OCI-LY7 (cell line): ENCODE results near the genes GET4 and ADAP1.

DNA sequence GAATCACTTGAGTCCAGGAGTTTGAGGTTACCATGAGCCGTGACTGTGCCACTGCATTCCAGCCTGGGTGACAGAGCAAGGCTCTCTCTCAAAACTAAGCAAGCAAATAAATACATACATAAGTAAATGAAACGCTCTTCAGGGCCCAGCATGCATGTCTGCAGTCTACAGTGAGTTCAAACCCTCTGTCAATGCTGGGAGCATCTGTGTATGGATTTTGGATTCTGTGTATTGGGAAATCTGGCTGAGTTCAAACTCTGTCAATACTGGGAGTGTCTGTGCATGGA lies 19.7 kb upstream of the SUN1 start:
- PRO-cap = no peak
- RAMPAGE, long total RNA = no peak

DNA sequence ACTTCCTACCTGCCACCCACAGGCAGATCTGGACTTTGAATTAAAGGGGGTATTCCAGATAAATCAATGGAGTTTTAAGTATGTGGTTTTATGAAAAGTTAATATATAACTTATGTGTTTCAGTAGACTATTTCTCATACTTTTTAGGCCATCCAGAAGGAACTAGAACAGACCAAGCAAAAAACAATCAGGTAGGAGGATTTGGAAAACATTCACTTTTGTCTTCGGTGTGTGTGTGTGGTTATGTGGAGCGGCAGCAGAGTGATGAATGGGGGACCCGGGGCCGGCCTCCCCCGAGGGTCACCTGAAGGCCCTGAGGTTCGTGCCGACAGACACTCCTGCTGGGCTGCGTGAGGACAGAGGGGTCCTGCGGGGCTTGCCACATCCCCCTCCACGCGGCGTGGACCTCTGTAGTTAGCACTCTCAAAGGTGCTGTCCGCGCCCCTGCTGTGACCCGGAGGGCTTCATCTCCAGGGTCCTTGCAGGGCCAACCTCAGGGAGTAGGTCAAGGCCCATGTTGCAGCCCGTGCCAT lies 20.1 kb upstream of the GET4 start:
- PRO-cap = no peak
- RAMPAGE, long total RNA = no peak

- PRO-cap = unidirectional peak, minus-strand start at chr7:876154; bidirectional peak, plus-strand start at chr7:876554, minus-strand start at chr7:876229
- RAMPAGE, long total RNA = no peak
Observed at GRCh38 chr7:875912-876409, 393 bp upstream of the GET4 start.

DNA sequence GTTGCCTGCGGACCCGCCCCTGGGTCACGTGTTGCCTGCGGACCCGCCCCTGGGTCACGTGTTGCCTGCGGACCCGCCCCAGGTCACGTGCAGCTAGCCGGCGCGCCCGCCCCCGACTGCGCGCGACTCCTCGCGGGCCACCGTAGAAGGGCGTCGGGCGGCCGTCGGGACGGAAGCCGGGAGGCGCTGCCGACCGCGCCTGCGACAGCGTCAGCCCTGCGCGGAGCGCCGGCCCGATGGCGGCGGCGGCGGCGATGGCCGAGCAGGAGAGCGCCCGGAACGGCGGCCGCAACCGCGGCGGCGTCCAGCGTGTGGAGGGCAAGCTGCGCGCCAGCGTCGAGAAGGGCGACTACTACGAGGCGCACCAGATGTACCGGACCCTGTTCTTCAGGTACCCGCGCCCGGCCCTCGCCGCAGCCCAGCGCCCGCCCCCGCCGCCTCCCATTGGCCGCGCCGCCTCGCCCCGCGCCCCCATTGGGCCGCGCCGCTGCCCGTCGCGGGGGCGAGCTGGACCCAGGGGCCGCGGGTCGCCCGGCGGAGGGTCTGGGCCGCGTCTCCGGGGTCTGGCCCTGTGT lies at the start of gene GET4:
Gene GET4, plus strand, starts transcription at position 145 of the 575 bp plus-strand sequence.
- PRO-cap = bidirectional peak, plus-strand start at position 145 of the sequence, minus-strand start outside the sequence; unidirectional peak, plus-strand start at position 213 of the sequence; bidirectional peak, plus-strand start at position 516 of the sequence, minus-strand start at position 423 of the sequence
- RAMPAGE, long total RNA = no peak

DNA sequence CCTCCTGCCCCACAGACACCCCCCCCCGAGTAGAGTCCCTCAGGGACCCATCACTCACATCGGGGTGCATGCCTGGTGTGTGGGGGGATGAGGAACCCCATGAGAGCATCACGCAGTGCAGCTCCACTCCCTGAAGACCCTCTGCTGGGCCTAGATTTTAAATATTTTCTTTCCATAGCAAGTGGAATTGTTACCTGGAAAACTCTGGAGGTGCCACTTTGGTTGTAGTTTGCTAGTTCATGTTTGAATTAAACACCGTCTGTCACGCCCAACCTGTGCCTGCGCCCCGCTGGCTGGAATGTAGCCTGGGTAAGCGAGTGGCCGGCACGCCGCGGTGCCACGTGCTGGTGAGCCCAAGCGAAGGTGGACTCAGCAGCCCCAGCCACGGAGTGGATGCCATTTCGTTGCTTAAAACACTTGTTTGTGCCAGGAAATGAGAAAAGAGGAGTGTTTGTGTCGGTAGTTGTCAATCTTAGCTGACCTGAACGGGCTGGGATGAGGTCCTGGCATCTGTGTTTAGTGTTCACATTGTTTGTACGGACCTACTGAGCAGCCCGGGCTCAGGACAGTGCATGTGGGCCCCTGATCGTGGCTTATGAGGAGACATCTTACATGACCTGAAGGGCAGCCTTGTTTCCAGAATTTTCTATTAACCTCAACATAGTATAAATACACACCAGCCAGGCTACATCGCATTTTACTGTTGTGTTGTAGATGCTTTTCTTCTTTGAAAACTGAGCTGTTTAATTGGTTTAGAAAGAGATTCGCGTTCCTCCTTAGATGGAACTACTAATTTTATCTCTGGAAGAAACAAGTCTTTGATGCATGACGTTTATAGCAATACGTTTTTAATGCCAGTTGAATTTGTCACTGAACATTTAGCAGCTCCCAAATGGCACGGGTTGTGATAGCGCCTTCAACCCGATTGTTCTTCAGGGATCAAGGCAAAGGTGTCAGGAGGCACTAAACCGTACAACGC lies 2.9 kb downstream of the GET4 start:
- PRO-cap = no peak
- RAMPAGE, long total RNA = no peak

GRCh38 chr7:889140-889676 lies 12.9 kb downstream of the GET4 start:
- PRO-cap = no peak
- RAMPAGE, long total RNA = no peak

DNA sequence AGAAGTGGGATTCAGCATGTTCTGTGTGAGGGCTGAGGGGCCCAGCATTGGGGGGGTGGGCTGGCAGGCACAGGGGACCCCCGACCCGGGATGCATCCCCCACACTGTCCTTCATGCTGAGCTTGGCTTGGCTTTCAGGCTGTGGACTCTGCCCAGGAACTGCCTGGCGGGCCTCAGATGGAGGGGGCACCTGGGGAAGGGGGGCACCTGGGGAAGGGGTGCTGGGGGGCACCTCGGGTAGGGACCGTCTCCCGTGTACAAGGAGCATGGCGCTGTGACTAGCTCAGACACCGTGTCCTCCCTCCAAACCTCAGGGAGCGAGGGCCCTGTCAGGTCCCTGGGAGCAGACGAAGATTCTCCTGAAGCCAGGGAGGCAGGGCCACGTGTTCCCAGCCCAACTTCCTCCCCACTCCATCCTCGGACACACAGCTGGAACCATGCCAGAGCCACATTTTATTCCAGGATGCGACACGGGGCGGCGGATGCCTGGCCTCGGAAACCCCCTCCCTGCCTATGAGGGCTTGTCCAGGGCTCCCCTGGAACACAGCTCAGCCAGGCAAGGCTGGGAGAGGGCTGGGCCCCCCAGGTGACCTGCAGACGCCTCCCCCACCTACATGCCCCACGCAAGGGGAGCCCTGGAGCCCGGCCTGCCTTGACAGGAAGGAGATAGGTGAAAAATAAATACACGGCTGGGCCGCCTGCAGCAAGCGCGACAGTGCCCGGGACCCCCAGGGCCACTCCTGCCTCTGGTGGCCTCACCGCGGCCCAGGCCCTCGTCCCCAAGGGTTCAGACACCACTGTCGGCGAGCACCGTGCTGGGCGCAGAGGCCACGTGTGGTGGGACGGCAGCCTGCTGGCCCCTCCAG lies 21.3 kb downstream of the GET4 start:
- PRO-cap = no peak
- RAMPAGE, long total RNA = no peak

DNA sequence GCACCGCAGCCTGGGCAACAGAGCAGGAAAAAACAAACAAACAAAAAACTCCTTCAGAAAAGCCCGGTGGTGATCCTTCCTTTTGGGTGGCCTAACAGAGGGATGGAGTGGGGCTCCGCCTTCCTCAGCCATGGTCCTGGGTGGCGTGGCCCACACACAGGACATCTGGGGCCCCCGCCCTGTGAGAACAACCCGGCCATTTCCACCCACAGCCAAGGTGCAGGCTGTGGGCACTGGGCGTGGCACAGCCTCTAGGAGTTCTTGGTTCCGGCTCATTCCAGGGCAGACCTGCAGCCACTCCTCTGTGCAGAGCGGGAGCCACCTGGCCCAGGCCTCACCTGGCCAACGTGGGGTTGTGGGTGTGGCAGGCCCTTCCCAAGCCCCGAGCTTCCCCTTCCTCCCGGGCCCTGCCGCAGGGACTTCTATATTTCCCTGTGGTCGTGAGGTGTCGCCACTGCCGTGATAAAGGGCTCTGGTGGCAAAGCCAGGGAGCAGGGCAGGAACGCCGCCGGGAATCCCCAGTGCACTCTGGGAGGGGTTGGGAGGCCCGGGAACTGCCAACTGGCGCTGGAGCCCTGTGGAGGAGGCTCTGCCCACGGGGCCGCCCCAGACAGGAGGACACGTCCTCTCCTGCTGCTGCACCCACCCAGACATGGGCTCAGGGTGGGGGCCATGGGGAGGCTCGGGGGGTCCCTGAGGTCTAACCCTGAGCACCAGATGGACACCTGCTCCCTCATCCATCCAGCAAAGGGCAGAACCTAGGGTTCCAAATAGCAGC lies 37.7 kb downstream of the GET4 start:
- PRO-cap = no peak
- RAMPAGE, long total RNA = no peak

GRCh38 chr7:933308-933805 lies 21.1 kb downstream of the ADAP1 start:
- PRO-cap = no peak
- RAMPAGE, long total RNA = no peak

GRCh38 chr7:944945-945419 lies 9.5 kb downstream of the ADAP1 start:
- PRO-cap = no peak
- RAMPAGE, long total RNA = no peak

GRCh38 chr7:954360-954945 lies at the start of gene ADAP1:
Gene ADAP1, minus strand, starts transcription at chr7:954680.
- PRO-cap = unidirectional peak, minus-strand start at chr7:954605
- RAMPAGE, long total RNA = no peak

GRCh38 chr7:1053906-1054846 lies 9.8 kb downstream of the GPR146 start:
- PRO-cap = no peak
- RAMPAGE, long total RNA = no peak

GRCh38 chr7:1059318-1059893 lies 15.1 kb downstream of the GPR146 start:
- PRO-cap = no peak
- RAMPAGE, long total RNA = no peak

DNA sequence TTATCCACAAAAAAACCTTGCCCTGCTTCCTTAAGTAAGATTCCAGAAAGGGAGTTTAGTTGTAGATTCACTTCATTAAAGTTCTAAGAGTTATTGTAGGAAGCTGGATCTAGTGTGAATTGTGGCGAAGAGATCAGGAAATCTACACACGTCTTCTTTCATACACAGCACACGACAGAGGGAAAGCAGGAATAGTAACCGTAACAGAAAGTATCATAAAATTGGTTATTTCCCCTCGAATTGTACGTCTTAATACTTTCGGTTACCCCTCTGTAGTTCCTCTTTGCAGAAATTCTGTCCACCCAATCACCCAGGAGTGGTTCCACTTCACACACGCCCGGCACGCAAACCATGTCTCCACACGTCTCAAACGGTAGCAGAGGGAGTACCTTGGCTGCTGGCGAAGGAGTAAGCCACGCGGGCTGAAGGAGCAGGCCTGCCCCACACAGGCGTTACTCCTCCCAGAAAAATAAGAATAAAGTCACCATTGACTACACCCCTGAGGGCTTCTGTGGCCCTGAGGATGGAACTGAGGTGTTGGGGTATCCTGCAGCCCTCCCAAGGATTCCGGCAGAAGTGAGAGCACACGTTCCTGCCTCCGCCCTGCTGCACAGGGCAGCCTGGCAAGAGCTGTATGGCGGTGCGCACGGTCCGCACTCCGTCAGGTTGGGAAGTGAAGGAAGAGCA lies 17.9 kb downstream of the GPR146 start:
- PRO-cap = bidirectional peak, plus-strand start at position 384 of the sequence, minus-strand start at position 182 of the sequence
- RAMPAGE, long total RNA = no peak

DNA sequence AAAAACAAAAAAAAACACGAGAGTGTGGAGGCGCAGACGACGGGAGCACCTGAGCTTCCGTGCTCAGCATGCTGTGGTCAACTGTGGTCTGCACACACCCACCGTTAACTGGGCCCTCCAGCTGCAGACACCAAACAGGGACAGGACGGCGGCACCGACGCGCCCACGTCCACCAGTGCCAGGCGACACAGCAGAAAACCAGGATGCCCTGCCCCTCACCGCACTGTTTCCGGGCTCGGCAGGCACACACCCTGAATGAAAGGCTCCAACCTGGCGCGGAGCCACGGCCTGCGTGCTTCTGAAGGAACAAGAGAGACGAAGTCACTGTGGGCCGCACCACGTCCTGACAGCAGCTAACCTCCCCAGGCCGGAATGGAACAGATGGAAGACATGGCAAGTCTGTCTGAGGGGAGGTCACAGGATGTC lies 4.3 kb upstream of the GPER1 start:
- PRO-cap = no peak
- RAMPAGE, long total RNA = no peak

GRCh38 chr7:1095511-1096375 lies 7.8 kb downstream of the GPER1 start:
- PRO-cap = no peak
- RAMPAGE, long total RNA = no peak

GRCh38 chr7:1176131-1176880 lies 16.3 kb upstream of the ZFAND2A start:
- PRO-cap = bidirectional peak, plus-strand start at chr7:1176303, minus-strand start at chr7:1176255
- RAMPAGE, long total RNA = no peak

DNA sequence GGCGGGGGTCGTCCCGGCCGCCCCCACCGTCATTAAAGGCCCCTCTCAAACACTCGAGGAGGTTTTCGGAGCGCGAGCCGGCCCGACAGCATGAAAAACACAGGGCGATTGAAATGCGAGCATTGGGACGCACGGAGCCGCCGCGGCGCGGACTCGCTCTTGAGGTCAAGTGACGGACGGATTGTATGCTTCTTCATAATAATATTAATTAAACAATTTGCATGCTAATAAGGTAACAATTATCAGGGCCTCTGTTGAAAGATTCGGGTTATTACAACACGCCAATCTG lies 2.3 kb upstream of the UNCX start:
- PRO-cap = no peak
- RAMPAGE, long total RNA = no peak

DNA sequence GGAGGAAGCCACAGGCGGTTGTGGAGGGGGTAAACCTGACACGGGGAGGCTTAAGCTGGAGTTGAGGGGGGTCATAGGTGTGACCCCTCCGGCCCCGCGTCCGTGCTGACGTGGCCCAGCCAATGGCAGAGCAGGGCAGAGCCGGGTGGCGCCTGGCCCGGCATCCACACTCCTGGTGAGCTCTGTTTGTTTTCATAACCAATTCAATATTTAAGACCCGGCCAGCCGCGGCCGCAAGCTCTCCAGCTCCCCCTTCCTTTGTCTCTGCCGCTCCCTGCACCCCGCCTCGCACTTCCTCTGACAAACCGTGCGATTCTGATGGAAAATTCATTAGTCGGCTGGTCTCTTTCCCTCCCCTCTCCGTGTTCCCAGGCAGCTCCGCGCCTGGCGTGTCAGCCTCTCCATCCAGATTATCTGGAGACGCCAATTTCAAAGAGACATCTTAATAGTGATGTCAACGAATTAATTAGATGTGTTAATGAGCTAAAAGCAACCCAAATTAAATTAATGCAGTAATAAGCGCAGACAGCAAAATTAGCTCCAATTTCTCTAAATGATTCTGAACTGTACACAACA lies 55.4 kb downstream of the MICALL2 start:
- PRO-cap = no peak
- RAMPAGE, long total RNA = no peak

DNA sequence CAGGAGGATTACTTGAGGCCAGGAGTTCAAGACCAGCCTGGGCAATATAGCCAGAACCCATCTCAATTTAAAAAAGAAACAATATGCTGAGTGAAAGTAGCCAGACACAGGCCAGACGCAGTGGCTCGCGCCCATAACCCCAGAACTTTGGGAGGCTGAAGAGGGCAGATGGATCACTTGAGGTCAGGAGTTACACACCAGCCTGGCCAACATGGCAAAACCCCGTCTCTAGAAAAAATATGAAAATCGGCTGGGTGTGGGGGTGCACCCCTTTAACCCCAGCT lies 3.1 kb downstream of the MICALL2 start:
- PRO-cap = no peak
- RAMPAGE, long total RNA = no peak